ENCODE measurements around the genes UFL1 and MMS22L.

DNA sequence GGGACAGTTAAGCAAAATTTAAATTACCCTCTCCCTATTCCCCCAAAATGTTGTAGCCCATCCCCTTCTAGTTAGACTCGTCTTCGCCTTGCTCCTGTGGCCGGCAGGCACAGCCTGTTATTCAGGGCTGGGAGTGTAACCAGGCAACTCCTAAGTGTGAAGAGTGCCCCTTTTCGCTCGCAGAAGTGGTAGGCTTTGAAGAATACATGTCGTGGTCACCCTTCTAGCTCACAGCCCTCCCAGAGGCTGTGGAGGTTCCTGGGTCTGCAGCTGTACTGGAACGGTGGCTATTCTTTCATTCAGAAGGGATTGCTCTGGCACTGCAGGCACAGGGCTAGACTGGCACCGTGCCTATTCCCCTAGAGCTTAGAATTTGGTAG lies 973 bp upstream of the SRSF12 start:
- CAGE, long polyA plus RNA = no peak
- RRBS = no CpG with 5 or more reads among the region's 8 CpGs

DNA sequence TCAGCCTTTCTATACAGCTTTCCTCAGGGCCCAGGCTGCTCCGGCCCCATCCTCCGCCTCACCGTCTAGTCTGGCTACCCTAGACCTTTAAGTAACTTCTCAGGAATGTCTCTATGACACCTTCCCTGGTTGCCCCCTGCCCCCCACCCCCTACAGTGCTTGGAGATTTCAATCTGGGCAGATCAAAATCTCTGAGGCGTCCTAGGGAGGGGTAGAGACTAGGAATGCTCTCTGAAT lies 6.1 kb downstream of the UBE2J1 start:
- CAGE, long polyA plus RNA = no peak
- RRBS = no CpG with 5 or more reads among the region's 4 CpGs

GRCh38 chr6:89405864-89406536 lies 6.1 kb downstream of the RRAGD start:
- CAGE, long polyA plus RNA = no peak
- RRBS = no CpG with 5 or more reads among the region's 12 CpGs

DNA sequence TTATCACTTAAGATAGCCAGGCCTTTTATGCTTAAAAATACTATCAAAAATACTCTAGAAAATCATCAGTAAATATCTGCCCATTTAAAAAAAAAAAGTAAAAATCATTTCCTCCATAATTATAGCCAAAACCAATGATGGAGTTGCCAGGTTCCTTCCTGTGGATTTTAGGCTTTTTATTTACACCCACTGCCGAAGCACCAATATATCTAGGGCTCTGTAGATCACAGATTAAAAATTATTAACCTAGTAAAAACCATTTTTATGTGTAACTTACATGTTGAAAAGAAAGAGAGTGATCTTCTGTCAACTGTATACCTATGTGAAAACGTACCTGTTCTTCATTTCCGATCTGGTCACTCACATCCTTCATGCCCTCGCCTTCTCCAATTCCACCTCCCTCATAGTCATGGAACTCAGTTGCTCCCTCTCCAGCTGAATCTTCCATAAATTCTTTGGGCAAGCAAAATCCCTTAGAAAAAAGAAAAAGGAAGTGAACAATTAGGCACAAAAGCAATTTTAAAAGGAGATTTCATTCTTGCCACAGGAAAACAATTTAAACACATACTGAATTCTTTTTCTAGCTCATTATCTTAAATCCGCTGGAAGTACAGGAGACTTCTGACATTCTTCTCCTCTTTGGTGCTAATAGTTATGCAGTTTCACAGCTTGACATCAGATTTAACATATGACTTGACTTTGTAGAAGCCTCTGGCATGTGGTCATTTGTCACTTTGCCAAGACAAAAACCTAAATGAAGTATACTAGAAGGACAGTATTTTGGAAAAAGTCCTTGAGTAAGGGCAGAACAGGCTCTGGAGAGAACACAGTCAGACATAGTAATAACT lies 29.4 kb upstream of the LYRM2 start:
- CAGE, long polyA plus RNA = no peak
- RRBS = no CpG with 5 or more reads among the region's 5 CpGs

DNA sequence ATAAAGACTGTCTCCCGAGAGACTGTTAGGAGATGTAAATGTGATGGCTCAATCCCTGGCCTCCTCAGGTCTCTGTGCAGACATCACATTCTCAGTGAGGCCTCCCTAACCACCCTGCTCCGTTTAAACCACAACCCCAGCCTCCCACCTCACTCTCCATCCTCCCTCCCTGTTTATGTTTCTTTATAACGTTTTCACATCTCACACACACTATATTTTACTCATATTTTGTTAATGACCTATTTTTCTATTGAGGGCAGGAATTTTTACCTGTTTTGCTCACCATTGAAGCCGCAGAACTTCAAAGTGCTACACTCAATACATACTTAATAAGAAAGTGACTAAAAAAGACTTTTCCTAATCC lies 135.0 kb downstream of the GJA10 start:
- CAGE, long polyA plus RNA = no peak
- RRBS = no CpG with 5 or more reads among the region's 4 CpGs

DNA sequence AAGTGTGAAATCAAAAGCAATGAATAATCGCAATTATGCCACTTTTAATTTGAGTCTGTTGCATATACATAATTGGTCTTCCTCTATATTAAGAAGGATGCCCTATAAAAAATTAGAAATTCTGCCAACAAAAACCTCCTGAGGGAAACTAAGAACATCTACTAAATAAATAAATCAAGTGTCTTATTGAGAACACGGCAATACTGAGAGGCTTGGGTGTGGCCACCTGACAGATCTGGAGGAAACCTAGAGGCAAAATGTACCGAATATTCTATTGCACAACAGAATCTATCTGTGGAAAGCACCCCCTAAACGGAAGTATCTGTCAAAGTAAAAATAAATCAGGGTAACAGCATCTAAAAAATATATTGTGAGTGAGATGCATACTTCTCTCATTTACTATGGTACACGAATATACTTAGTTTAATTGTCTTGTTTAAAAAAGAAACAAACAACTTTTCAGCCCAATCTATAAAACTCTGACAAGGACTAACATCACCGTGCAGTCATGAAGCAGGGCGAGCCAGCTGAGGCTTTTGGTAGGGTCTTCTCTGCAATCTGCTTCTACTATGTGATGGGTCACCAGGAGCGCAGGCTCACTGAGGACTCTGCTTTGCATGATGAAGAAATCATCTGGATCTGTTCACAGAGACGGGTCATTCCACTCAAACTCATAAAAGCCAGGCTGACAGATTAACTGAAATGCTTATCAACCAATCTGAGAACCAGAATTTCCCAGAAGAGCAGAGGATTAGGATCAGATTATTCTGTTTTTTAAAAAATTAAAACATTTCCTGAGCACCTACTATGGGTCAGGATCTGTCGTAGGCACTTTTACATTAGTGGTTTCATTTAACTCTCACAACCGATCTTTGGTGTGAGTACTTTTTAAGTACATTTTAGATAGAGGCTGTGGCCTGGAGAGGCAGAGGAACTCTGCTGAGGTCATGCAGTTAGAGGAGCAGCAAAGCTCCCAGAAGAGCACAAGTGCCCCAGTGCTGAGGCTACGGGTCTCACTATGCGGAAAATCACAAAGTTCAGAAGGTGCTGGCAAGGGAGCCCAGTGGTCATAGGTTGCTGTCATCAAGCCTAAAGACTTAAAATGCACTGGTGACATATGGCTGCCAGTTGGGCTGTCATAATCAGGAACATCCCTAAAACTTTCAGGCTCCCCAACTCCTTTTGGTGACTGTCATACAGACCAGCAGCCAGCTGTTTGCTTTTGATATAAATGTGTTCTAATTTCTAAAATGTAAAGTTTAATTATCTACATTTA lies 109.2 kb downstream of the BACH2 start:
- CAGE, long polyA plus RNA = no peak
- RRBS = no CpG with 5 or more reads among the region's 13 CpGs

GRCh38 chr6:90215870-90216723 lies 80.5 kb downstream of the BACH2 start:
- CAGE, long polyA plus RNA = no peak
- RRBS = no CpG with 5 or more reads among the region's 11 CpGs

- CAGE, long polyA plus RNA = no peak
- RRBS = no CpG with 5 or more reads among the region's 17 CpGs
Measured at GRCh38 chr6:90413620-90414419, 117.2 kb upstream of the BACH2 start.

- CAGE, long polyA plus RNA = no peak
- RRBS = no CpG with 5 or more reads among the region's 6 CpGs
Measured at GRCh38 chr6:90458335-90458781, 128.5 kb downstream of the MAP3K7 start.

DNA sequence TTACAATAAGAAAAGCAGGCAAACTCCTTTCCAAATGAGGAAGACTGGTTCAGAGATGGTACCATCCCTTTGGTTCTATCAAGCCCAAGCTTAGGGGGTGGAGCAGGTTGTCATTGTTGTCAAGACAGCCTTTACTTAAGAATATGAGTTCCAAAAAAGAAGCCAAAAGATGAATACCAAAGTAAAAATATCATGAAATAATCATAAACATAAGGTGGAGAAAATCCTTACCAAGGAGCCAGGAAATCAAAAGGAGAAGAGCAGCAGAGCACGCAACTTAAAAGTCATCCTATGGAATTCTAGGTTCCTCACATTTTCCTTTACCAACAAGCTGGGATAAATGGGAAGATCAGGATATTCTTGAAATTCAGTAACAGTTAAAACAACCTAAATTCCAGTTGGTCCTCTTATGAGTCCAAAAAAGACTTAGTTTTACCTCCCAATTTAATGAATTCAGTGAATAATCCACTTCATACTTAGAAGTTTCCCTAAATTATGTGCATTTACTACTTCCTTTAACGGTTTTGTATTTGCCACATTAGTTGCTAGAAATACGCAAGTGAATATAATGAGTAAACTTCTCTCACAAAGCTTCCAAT lies 511.0 kb downstream of the EPHA7 start:
- CAGE, long polyA plus RNA = no peak
- RRBS = no CpG with 5 or more reads among the region's 3 CpGs

- CAGE, long polyA plus RNA = no peak
- RRBS = no CpG with 5 or more reads among the region's 1 CpG
Measured at GRCh38 chr6:93221753-93222083, 197.6 kb downstream of the EPHA7 start.

DNA sequence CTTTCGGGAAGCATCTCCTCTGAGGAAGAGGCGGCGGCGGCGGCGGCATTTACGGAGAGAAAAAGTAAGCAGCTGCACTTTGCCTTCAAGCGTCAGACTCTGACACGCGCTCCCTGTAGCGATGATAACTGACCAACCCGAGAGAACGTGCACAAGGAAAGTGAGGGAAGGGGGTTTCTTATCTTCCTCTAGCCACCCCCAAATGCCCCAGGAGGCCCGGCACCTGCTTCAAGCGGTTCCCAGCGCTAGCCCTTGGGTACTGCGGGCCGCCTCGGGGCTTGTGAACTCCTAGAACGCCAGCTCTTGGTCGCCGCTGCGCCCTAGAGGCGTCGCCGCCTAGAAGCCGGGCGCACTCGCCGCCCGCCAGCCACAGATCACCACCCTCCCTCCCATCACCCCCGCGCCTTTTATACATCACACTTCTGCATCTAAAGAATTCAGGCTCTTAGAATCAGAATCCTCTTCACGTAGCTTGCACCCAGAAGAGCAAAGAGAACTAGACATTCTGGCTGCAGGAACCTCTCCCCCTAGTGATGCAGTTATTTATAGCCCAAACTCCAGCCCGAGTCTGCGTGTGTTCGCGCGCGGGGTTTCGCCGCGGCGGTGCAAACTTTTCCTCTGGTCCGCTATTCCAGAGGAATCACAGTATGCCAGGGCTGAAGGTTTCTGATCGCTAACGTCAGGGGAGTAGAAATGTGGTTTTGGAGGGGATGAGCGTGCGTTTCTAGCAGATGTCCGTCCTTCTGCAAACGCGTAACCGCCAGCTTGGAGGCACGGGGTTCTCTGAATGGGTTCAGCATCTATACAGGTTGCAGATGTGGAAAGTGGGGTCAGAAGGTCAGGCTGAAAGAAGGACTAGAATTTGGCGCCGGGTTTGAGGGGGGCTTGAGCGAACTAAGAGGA lies 2.1 kb downstream of the EPHA7 start:
- CAGE, long polyA plus RNA = no peak
- RRBS = no CpG with 5 or more reads among the region's 57 CpGs

GRCh38 chr6:93834804-93835599 lies 415.6 kb upstream of the EPHA7 start:
- CAGE, long polyA plus RNA = no peak
- RRBS = no CpG with 5 or more reads among the region's 22 CpGs

DNA sequence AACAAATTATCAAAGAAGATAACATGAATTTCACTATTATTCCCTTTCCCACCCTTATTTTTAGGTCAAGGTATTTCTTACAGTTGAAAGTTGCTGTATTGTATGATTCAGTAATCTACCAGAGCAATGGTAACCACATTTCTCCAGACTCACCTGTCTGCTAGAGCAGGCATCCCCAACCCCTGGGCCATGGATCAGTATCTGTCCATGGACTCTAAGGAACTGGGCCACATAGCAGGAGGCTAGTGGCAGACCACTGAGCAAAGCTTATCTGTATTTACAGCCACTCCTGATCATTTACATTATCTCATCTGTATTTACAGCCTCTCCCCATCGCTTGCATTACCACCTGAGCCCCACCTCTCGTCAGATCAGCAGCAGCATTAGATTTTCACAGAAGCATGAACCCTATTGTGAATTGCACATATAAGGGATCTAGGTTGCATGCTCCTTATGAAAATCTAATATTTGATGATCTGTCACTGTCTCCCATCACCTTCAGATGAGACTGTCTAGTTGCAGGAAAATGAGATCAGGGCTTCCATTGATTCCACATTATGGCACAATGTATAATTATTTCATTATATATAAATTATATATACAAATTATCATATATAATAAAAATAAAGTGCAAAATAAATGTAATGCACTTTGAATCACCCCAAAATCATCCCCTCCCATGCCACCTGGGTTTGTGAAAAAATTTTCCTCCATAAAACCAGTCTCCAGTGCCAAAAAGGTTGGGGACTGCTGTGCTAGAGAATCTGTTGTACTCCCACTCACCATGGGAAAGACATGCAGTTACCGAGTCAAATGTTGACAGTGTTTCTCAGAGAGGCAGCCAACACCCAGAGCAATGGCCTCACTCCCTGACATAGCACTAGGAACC lies 60.2 kb upstream of the MANEA start:
- CAGE, long polyA plus RNA = no peak
- RRBS = no CpG with 5 or more reads among the region's 3 CpGs

- CAGE, long polyA plus RNA = no peak
- RRBS = no CpG with 5 or more reads among the region's 30 CpGs
Measured at GRCh38 chr6:95758219-95758805, 181.0 kb downstream of the MANEA start.

- CAGE, long polyA plus RNA = no peak
- RRBS = no CpG with 5 or more reads among the region's 51 CpGs
Measured at GRCh38 chr6:96521028-96521948, at the start of gene UFL1. TSS of gene UFL1 (plus strand) at chr6:96521806.

GRCh38 chr6:96601659-96602014 lies 38.7 kb downstream of the FHL5 start:
- CAGE, long polyA plus RNA = no peak
- RRBS = no CpG with 5 or more reads among the region's 5 CpGs

GRCh38 chr6:96885247-96885849 lies 12.3 kb downstream of the NDUFAF4 start:
- CAGE, long polyA plus RNA = no peak
- RRBS = no CpG with 5 or more reads among the region's 4 CpGs

DNA sequence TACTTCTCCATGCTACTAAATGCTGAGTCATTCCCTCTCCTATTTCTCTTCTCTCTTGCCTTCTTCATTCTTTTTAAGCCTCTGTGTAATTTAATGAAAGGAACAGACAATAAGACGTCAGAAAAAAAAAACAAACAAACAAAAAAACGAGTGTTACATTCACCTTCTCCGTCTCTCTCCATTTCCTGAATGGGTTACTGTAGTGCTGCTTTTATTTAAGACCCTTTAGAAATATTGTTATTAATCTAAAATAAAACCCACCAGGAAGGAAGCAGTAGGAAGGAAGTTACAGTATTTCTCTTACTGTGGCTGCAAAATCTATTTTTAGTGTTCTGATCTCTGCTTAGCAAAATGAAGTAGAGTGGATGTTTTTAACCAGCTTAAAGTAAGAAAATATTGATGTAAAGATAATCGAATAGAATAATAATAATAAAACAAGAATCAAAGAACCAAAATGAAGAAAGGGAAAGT lies 918 bp upstream of the NDUFAF4 start:
- CAGE, long polyA plus RNA = no peak
- RRBS = no CpG with 5 or more reads among the region's 4 CpGs

GRCh38 chr6:97282777-97283844 lies at the start of gene MMS22L:
TSS of gene MMS22L (minus strand) at chr6:97283216.
- CAGE, long polyA plus RNA = no peak
- RRBS = 1% methylated on average over 23 of the region's 68 CpGs

Data from osteoblast (primary cell).